ENCODE measurements around the gene OR6Y1.

GRCh38 chr1:156935362-156935865 lies 15.0 kb downstream of the LRRC71 start:
- PRO-cap, result no peak

DNA sequence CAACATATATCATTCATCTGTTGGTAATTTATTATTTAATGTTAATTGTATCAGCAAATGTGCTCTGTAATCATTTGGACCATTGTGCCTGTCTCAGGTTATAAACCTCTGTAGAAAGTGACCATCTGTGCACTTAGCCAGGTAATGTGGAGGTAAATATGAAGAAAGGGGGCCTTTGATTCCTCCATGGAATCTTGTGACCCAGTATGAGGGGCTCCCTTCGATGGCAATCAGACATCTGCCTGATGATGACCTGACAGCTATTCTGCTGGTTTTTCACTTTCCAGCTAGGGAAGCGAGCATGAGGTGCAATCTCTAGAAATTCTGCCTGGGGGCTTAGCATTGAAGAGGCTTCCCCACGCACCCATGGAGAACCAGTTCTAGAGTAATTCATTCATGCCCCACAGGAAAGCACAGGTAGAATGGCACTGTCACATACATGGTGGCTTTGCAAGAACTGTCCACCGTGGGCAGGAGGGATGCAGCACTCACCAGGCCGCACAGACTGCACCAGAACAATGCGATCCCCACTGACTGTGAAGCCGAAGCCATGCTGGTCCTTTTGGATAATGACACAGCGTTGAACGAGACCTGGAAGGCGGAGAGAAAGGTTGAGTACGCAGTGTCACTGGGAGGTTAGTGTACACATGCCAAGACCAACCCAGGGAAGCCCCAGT lies 61.6 kb downstream of the ARHGEF11 start:
- PRO-cap, result no peak

- PRO-cap, result no peak
These were observed 16.1 kb upstream of the ETV3 start for GRCh38 chr1:157154303-157154707.

DNA sequence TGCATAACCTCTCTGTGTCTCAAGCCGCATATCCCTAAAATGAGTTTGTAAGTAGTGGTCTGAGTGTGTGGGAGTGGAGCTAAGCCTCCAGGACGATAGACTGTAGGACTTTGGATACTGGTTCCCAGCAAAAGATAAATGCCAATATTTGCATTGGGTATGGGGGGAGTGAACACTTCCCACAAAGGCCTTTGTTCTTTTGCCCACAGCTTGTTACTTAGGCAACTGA lies 102.3 kb upstream of the ETV3 start:
- PRO-cap, result no peak

DNA sequence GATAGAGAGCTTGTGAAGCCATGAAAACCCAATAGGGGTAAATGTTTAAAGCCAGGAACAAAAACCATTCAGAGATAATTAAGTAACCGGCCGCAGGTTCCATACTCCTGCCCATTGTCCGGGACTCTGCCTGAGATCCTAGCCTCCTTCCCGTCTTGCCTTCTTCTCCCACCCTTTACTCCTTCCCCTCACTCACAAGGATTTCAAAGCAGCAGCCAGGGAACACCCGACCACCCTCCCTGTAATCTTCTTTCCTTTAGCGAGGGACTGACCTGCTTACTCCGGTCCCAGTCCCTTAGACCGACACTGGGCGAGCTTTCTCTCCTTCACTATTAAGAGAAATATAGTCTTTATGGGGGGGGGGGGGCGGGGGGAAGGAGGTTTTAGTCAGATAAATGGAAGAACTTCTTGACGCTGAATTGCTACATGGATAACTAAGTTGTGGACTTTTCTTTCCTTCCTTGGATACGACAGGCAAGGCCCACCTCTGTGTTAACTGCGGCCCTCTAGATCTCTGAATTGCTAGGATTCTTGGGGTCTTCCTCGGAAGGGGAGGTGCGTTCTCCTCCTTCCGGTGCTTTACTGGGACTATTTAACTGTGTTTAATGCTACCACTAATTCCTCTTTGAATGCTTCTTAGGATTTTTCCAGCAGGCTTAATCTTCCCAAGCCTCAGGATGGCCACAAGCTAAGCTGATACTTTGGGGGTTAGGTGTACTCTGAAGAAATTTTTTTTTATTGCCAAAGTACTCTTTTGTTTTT lies 21.1 kb downstream of the KIRREL1 start:
- PRO-cap, result no peak

- PRO-cap, result no peak
These were observed 29.0 kb downstream of the KIRREL1 start for GRCh38 chr1:158022467-158022872.

DNA sequence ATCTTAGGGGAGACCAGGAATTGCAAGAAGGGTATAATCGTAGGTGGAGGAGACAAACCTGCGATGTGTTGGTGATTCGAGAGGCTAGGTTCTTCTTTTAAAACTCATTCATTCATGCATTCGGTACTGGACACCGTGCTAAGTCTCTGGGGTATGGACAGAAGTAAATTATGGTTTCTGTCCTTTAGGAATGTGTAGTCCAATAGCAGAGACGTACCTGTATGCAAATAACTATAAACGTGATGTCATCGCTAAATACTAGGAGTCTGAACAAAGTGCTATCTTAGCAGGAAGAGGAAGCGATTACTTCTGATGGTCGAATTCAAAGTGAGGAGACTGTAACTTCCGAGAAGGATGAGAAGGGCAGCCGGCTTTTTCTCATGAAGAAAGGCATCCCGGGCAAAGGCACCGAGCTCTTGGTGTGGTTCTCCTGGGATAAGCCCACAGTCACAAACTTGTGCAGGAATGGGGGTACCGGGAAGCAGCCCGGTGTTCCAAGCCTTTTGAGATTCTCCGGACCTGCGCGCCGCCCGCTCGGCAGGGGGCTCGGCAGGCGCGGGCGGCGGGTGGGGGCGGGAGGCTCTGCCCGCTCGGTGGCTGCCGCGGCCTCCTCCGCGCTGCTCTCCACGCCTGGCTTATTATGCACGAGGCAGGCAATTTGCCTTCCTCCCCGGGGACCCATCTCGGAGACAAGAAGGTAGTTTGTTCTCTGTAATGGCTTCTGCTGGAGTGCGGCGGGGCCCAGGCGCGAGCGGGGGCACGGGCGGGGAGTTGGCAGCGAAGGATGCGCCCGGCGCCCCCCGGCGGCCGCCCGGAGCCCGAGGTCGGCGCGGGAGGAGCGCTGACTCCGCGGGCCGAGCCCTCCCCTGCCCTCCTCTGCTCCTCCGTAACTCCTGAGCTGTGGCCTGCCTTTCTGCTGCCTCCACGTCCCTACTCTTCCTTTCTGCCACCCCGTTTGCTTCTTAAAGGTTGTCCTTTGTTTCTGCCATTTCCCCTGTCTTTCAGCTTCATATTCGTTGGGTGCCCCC lies 14.9 kb downstream of the SMIM42 start:
- PRO-cap, result no peak

- PRO-cap, result no peak
These were observed 10.2 kb downstream of the SMIM42 start for GRCh38 chr1:158117704-158118528.

- PRO-cap, result no peak
These were observed 5.1 kb downstream of the CD1D start for GRCh38 chr1:158185753-158186158.

DNA sequence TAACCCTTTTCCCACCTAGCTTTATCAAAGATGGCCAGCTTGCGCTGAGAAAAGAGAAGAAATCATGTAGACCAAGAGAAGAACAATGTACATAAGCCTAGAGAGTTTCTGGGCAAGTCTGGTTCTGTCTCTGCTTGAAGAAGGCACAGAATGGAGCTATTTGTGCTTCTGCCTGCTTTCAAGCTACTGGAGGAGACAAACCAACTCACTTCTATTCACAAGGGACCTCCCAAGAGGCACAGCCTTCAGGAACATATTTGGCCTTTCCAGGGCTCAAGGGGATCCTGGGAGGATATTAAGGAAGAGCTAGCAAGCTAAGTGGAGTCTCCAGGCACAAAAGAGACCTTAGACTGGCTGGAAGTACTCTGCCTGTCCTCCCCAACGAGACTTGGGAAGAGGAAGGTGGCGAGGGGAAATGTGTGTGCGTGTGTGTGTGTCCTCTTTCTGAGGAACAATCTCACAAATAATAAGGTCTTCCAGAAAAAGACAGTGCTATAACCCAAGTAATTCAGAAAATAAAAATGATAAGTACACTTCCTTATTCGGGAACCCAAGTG lies at the start of gene OR6Y1:
Gene OR6Y1, minus strand, starts transcription at position 124 of the 557 bp plus-strand sequence.
- PRO-cap, result no peak

DNA sequence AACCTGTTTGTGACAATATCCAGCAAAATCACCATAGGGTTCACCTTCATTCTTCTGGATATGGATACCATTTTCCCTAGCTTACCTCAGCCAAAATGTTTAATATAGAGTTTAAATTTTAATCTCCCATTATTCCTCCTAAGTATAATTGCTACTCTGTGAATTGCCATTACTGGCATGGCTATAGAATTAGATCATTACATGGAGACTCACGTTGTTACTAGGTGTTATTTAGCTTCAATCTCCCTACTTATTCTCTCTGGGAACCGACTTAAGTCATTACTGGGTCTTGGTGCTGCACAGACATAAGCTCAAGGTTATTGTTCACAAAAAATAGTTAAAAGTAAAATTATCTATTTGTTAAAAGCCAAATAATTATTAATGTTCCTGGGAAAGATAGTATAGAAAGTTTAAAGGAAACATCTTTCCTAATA lies 479 bp downstream of the SPTA1 start:
- PRO-cap, result no peak

GRCh38 chr1:158932180-158932634 lies 855 bp downstream of the PYHIN1 start:
- PRO-cap, result no peak

- PRO-cap, result no peak
These were observed 28.6 kb downstream of the OR10J1 start for GRCh38 chr1:159468165-159468542.

GRCh38 chr1:159509591-159510227 lies 26.1 kb downstream of the OR10J5 start:
- PRO-cap, result no peak

DNA sequence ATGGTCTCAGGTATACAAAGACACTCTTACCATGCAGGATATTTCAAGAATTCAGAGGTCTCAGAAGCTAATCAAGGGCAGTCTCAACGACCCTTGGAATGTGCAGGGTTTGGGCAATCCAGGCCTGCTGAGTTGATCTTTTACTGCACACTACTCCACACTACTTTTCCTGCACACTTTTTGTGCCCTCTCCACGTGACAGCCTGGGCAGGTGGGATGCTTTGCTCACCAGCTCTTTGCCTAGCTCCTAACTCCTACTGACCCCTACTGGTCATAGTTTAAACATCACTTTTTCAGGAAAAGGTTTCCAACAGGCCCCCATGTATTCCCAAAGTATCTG lies 9.5 kb downstream of the DUSP23 start:
- PRO-cap, result no peak

GRCh38 chr1:159921875-159922819 lies 3.2 kb downstream of the TAGLN2 start:
- PRO-cap, result no peak

GRCh38 chr1:159923116-159924211 lies 1.8 kb downstream of the TAGLN2 start:
- PRO-cap, result bidirectional peak, plus-strand start at chr1:159923515, minus-strand start at chr1:159923339; bidirectional peak, plus-strand start at chr1:159923878, minus-strand start at chr1:159923723

DNA sequence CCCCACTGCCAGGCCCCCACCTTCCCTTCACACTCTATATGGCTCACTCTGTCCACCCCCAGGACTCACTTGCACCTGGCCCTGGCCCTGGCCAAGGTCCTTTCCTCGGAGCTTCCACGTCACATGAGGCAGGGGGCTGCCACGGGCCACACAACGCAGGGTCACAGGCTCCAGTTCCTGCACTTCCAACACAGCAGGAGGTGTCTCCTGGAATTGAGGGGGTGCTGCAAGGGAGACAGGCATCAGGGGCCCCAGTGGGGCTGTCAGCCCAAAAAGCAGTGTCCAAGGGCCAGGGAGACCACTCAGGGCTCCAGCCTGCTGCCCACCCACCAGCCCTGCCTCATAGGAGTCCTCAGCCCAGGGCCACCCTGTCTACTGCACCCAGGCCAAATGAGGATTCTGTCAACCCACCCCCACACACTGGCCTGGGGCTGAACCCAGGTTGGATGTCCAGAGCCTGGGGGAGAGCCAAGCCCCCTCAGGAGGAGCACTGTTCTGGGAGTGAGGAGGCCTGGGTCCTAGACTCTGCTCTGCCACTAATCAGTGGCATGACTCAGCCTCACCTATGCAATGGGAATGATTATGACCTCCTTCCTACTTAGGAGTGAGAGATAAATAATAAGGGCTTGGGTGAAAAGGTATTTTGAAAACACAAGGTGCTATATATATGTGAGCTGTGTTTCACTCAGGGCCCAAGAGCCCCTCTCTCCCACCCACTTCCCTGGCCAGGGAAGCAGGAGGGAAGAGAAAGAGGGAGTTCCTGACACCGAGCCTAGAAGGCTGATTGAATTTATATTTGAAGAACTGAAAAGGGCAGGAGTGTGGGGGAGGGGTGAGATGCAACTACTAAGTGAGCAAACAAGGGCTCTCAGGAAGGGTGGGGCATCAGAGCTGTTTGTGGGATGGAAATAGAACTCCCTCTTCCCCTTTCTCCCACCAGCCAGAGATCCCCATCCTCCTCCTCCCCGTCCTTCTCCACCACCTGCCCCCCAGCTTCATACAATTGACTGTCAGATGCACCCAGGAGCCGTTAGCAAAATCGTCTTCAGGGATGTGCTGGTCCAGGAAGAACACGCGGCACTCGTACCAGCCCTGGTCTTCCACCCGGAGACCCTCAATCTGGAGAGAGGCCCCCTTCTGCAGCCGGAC lies 8.4 kb downstream of the IGSF9 start:
- PRO-cap, result no peak

DNA sequence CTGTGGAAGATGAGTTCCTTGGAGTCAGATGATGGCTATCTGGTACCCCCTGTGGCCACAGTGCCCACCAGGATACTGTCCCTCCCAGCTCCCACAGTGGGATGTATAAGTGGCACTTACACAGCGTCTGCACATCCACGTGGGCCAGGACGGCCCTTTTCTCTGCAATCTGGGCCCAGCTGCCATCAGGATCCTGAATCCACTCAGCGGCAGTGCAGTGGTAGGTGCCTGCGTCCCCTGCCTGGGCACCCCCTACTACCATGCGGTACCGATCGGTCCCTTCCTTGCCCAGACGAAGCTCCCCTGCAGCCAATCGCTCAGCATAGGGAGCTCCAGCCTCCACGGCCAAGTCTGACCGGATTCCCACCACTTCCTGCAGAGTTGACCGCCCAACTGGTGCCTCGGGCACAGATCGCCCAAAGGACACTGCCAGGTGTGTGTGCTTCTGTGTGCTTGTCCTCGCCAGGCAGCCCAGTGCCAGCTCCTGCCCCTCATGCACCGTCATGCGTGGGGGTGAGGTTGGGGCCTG lies 4.8 kb downstream of the IGSF8 start:
- PRO-cap, result no peak

- PRO-cap, result no peak
These were observed 17.9 kb downstream of the ATP1A4 start for GRCh38 chr1:160168997-160169993.

Measured in parotid gland (tissue), 1 donor.